HCT116 (cell line): ENCODE measurements around a stretch of chr10.

DNA sequence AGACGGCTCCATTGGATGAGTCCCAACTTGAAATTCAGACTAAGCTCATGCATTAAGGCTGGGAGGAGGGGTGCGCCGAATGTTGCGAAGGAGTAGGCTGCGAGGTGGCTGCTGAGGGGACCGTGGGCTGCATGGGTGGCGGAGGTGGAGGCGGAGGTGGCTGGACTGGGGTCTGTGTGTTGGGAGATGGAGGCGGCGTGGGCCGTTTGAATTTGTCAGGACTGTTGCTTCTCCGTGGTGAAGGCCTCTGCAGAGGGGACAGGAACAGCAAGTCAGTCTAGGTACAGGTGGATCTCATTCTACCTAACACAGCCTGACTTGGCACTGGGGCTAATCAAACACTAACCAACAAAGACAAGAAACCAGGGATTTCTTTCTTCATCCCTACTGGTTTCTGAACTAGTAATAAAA lies 39.6 kb upstream of the MRLN start:
- RRBS, result no CpG with 5 or more reads among the region's 12 CpGs

GRCh38 chr10:60139430-60140231 lies 233.3 kb upstream of the CCDC6 start:
- RRBS, result no CpG with 5 or more reads among the region's 4 CpGs

GRCh38 chr10:60387378-60387973 lies 2.2 kb downstream of the ANK3 start:
- RRBS, result no CpG with 5 or more reads among the region's 2 CpGs

DNA sequence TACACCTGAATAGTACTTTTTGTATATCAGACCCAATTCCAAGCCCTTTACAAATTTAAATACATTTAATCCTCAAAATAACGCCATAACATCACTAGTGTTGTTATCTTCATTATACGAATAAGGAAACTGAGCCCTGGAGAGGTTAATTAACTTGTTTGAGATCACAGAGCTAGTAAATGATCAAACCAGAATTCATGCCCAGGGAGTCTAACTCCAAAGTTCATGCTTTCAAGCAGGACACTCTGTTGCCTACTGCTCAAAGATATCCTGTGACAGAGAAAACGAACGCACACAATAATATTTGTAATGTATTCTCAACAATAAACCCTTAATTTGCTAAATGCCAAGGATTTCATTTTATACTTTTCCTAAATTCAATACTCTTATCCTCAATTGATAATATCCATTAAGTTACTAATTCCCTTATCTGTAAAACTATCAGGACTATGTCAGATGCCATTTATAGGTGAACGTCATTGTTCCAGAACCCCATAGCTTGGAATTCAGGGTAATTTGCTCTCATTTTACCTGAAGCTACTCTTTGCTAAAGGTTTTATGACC lies 150.4 kb upstream of the CDK1 start:
- RRBS, result no CpG with 5 or more reads among the region's 5 CpGs

- RRBS, result no CpG with 5 or more reads among the region's 2 CpGs
Measured at GRCh38 chr10:60787333-60787532, 9.0 kb downstream of the CDK1 start.

DNA sequence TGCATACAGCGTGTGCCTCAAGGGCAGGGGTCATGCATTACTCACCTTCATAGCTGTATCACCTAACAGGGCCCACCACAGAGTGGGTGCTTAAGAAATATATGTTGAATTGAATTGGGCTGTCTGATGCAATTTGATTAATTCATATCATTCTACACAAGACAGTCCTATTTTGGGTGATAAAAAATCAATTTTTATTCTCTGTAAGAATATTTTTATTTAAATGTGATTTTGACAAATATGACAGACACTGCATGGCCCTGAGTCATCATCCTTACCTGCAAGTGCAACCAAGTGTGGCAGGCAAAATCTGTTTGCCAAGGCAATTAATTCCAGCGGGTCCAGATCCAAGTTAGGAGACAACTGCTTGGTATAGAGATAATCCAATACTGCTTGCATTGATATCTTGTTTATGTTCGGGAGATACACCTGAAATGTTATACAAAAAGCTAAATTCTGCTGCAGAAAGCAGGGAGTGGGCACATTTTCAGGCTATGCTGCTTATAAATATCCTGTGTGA lies 66.3 kb downstream of the RHOBTB1 start:
- RRBS, result no CpG with 5 or more reads among the region's 3 CpGs

DNA sequence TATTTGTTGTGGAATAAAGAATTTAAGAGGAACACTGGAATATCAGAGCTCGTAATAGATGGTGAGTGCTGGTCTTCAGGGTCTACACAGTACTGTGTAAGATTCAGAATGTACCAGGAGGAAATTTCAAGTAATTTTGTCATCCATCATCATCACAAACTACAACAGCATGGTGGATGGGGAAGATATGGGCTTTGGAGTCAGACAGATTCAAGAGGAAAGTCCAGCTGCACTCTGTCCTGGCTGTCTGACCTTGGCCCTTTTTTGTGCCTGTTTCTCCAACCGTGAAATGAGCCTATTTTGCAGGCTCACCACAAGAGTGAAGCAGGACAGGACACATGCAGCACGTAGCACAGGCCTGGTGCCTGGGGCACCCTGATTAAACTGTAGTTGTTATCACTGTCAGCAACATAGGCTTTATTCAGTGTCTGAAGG lies 37.6 kb downstream of the RHOBTB1 start:
- RRBS, result no CpG with 5 or more reads among the region's 3 CpGs

DNA sequence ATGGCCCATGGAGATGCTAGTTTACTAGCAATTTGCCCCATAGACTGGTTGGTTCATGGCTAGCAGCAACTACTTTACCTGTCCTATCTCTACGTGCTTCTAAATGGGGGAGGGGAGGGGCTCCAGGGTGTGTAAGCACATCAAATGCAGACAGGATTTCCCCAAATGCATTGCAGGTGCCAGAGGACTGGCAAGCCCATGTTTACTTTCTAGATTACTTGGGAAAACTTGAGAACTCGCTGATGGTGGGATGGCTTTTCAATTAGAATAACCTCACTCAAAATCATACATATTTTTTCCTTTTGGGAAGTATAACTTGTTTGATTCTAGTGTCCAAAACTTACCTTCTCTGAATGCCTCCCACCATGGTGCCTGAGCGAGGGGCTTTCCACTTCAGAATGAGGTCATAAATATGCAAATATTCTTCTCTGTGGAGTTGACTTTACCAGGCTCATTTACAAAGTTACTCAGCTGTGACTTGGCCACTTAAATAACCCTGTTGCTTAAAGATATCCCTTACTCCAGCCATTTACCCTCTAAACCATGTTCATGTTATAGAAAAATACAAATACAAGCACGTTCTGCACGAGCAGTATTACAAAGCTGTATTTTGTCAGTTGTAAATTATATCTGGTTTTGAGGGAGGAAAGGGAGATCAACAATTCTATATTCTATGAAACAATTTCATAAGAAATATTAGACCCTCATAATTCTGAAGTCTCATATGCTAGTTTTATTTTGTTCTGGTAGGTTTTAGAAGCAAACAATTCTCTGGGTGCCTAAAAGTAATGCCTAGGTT lies 191.4 kb upstream of the RHOBTB1 start:
- RRBS, result no CpG with 5 or more reads among the region's 5 CpGs

- RRBS, result no CpG with 5 or more reads among the region's 3 CpGs
Measured at GRCh38 chr10:61845077-61845577, 56.4 kb upstream of the ARID5B start.

DNA sequence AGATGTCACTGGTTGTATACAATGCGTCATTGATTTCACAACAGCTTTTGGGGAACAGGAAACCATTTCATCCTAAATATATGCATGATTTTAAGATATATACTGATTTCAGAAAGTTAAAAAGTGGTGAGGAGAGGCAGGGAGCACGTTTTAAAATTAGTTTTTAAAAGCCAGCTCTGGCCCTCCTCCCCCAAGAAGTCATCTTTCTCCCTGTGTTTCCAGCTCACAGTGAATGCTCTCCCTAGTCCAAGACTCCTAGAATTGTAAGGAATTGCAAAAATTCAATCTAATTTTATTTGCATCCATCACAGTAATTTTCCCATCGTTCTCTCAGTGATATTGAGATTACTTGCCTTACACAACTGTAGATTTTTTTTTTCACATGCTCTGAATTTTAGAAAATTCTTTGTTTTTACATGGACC lies 64.7 kb downstream of the ARID5B start:
- RRBS, result no CpG with 5 or more reads among the region's 3 CpGs

DNA sequence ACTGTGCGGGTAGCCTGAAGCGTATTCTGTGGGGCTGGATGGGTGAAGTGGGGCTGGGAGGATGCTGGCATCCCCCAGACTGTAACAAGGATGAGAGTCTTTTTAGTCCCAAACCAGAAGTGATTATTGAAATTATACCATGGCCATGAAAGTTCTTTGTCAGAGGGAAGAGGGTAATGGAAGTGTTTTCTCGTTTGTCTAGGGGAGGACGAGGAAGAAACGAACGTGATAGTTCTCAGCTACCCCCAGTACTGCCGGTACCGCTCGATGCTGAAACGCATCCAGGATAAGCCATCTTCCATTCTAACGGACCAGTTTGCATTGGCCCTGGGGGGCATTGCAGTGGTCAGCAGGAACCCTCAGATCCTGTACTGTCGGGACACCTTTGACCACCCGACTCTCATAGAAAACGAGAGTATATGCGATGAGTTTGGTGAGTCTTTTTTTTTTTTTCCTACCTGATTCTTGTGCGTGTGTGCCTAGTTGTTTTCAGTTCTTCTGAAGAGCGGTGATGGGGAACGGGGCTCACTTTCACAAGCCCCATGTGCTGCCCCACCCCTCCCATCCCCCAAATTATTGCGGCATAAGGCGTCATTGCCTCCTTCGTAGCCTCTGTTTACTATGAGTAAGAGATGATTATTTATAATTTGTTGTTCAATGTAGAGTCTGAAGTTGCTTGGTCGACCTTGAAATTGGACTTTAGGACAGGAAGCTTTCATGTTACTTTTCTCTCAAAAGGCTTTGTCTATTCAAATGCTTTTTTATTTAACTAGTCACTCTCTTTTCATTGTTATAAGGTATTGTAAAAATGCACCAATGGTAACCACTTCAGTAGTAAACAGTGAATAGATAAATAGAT lies 98.6 kb downstream of the ARID5B start:
- RRBS, result no CpG with 5 or more reads among the region's 22 CpGs

- RRBS, result no CpG with 5 or more reads among the region's 9 CpGs
Measured at GRCh38 chr10:62018091-62019008, 116.9 kb downstream of the ARID5B start.

- RRBS, result no CpG with 5 or more reads among the region's 4 CpGs
Measured at GRCh38 chr10:62044593-62044856, 143.0 kb downstream of the ARID5B start.

- RRBS, result no CpG with 5 or more reads among the region's 1 CpG
Measured at GRCh38 chr10:62047500-62047769, 145.9 kb downstream of the ARID5B start.

GRCh38 chr10:62093653-62094391 lies 174.8 kb downstream of the RTKN2 start:
- RRBS, result no CpG with 5 or more reads among the region's 5 CpGs

DNA sequence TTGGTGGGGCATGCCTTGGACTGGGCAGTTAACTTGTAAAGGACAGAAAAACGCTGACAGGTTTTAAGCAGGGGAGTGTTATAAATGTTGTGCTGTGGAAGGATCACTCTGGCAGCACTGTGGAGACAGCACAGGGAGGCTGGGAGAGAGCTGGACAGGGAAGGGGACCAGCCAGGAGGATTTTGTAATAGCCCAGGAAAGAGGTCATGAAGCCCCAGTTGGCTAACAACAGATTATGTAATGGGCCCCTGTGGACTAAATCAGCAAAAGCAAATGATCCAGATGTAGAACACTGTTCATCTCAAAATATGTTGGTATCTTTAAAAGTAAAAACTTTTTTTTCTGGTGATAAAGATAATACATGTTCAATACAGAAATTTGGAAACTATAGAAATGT lies 80.9 kb downstream of the ZNF365 start:
- RRBS, result no CpG with 5 or more reads among the region's 1 CpG

GRCh38 chr10:62528473-62528939 lies 154.3 kb downstream of the ZNF365 start:
- RRBS, result no CpG with 5 or more reads among the region's 2 CpGs

DNA sequence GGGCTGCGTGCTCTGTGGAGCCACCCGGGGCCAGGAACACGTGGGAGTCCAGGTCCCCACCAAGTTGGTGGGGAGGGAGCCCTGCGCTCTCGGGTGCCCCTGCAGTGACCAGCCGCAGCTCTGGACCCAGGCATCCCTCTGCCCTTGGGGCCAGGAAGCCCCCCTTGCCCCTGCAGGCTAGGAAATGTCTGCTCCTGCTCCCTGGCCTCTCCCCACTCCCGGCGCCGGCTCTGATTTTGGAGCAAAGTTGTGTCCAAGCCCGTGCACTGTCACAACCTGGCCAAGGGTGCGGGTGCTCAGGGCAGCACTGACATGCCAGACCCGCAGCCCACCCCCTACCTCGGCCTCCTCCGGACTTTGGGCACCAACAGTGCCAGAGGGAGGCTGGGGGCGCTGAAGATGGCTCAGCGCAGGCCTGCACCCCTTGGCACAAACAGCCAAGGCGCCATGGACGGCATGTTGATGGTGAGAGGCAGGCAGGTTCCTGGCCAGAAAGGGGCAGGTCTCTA lies 147.1 kb upstream of the ADO start:
- RRBS, result no CpG with 5 or more reads among the region's 18 CpGs

- RRBS, result no CpG with 5 or more reads among the region's 9 CpGs
Measured at GRCh38 chr10:62658465-62658906, 146.0 kb upstream of the ADO start.